Astrocyte (in vitro differentiated cells and primary cell): ENCODE data around the genes HTN3, FDCSP, CABS1, AMTN and GRSF1.

DNA sequence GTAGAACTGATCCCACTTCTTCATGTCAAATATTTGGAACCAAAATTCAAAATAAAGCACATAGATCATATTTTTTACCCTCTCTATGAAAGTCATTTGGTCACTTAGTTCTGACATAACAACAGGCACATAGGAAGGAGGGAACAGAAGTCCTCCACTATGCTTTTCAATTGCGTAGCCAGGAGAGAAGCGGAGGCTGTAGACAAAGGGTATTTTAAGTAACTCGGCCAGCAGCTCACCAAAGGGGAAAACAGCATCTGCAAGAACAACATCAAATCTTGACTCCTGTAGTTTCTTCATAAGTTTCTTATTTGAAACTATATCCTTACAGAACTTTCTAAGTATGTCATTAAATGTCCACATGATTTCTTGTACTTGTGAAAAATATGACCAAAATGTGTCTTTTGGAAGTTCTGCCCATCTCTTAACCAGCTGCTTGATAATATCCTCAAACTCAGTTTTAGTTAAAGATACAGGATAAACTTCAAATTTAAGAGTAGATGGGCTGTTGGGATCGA, 492 bp downstream of the UGT2B4 start:
- PRO-cap: no peak
- RRBS, 2 experiments: no CpG with 5 or more reads among the region's 4 CpGs

DNA sequence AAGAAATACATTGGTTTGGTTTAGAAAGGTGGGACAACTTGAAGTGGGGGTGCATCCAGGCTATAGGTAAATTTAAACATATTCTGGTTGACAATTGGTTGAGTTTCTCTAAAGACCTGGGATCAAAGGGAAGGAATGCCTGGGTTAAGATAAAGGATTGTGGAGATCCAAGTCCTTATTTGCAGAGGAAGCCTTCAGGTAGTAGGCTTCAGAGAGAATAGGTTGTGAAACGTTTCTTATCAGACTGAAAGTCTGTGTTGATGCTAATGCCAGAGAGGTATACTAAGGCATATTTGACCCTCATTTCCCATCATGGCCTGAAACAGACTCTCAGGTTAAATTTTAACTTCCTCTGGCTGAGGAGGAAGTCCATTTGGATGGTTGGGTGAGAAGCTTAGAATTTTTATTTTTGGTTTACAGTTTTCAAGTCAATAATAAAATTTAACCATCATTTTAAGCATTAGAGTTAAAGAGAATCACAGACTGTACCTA, 48.1 kb downstream of the UGT2A2 start:
- PRO-cap: no peak
- RRBS, 2 experiments: no CpG with 5 or more reads among the region's 1 CpG

GRCh38 chr4:70028030-70028564, at the start of gene HTN3:
TSS of gene HTN3 (plus strand) at chr4:70028459.
- PRO-cap: no peak
- RRBS, 2 experiments: no CpG with 5 or more reads among the region's 9 CpGs

DNA sequence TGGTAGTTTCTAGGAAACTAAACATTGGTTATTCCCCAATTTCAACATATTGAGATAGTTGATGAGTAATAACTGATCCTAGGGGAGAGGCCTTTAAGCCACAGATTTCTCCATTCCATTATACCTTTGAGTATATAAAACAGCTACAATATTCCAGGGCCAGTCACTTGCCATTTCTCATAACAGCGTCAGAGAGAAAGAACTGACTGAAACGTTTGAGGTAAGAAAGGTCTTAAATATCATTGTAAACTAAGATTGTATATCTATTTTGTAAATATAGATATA, at the start of gene FDCSP:
TSS of gene FDCSP (plus strand) at position 162 of the 285 bp plus-strand sequence.
- PRO-cap: no peak
- RRBS, 2 experiments: no CpG with 5 or more reads among the region's 2 CpGs

- PRO-cap: no peak
- RRBS, 2 experiments: no CpG with 5 or more reads among the region's 3 CpGs
These were observed at the start of gene CABS1 for GRCh38 chr4:70334841-70335209. TSS of gene CABS1 (plus strand) at chr4:70334981.

DNA sequence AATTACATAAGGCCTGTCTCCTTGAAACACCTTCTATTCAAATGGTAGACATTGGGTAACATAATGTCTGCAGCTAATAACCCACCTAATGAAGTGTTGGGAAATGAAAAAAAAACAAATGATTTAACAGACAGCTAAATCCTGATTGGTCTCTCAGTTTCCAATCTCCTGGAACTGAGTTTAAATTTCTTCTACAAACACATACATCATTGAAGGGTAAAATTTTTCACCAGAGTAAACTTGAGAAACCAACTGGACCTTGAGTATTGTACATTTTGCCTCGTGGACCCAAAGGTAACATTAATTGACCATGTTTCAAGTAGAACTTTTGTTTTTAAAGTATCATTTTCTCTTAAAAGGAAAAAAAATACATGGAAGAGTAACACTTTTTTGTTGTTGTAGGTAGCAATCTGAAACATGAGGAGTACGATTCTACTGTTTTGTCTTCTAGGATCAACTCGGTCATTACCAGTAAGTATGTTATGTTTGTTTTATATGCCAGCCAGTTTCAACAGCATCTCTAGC, at the start of gene AMTN:
TSS of gene AMTN (plus strand) at position 209 of the 525 bp plus-strand sequence.
- PRO-cap: no peak
- RRBS, 2 experiments: no CpG with 5 or more reads among the region's 3 CpGs

DNA sequence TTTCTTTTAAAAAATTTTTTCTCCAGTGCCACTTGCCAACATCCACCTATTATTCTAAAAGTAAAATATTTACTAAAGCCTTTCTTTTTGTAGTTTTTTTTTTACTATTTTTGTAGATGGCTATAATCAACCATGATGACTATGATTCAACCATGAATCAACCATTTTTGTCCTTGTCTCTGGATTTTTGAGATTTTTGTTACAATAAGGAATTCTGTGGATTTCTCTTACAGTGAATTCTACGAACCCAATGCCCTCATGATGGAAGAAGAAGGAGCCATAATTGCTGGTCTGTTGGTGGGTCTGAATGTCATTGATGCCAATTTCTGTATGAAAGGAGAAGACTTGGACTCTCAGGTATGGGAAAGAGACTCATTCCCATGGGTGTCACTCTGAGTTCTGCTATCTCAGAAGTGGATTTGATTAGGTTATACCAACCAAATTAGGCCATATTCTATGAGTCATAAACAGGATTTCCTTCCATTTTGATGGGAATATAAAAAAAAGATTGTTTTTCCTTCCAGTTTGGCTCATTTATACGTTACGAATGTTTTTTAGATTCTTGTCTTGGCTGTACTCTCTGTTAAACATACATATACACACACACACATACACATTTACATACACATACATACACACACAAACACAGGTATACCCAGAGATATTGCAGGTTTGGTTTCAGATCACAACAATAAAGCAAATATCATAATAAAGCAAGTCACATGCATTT, 46.7 kb downstream of the RUFY3 start:
- PRO-cap: no peak
- RRBS, 2 experiments: no CpG with 5 or more reads among the region's 3 CpGs

GRCh38 chr4:70839176-70840147, at the start of gene GRSF1:
TSS of gene GRSF1 (minus strand) at chr4:70839890.
- PRO-cap: bidirectional peak, plus-strand start at chr4:70839546, minus-strand start at chr4:70839247; unidirectional peak, minus-strand start at chr4:70839890
- RRBS, 2 experiments: 2 to 4% methylated on average over 20 of the region's 104 CpGs

DNA sequence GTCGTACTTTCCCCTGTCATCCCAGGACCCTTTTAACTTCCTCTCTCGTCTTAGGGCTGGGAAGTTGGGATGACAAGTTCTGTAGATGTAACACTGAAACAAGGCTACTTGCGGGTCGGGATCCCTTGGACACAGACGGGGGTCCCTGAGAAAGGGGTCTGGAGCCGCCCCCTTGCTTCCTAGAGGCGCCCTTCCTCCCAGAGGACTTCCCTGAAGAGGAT, 734 bp downstream of the MOB1B start:
- PRO-cap: no peak
- RRBS, 2 experiments: no CpG with 5 or more reads among the region's 7 CpGs

GRCh38 chr4:70903214-70903317, 897 bp downstream of the MOB1B start:
- PRO-cap: no peak

- PRO-cap: no peak
- RRBS, 2 experiments: no CpG with 5 or more reads among the region's 19 CpGs
These were observed 65.8 kb downstream of the DCK start for GRCh38 chr4:71059182-71059687.

DNA sequence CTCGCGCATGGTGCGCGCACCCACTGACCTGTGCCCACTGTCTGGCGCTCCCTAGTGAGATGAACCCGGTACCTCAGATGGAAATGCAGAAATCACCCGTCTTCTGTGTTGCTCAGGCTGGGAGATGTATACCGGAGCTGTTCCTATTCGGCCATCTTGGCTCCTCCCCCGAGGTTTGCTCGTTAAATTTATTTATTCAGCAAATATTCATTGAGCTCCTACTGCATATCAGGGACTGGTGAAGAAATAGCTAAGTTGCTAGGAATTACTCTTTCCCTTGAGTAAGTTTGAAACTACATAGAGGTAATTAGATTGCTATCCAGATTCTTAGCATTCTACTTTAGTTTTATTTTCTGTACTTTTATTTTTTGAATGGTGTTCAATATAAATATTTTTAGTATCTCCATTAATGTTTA, 66.2 kb downstream of the DCK start:
- PRO-cap: no peak
- RRBS, 2 experiments: no CpG with 5 or more reads among the region's 11 CpGs

DNA sequence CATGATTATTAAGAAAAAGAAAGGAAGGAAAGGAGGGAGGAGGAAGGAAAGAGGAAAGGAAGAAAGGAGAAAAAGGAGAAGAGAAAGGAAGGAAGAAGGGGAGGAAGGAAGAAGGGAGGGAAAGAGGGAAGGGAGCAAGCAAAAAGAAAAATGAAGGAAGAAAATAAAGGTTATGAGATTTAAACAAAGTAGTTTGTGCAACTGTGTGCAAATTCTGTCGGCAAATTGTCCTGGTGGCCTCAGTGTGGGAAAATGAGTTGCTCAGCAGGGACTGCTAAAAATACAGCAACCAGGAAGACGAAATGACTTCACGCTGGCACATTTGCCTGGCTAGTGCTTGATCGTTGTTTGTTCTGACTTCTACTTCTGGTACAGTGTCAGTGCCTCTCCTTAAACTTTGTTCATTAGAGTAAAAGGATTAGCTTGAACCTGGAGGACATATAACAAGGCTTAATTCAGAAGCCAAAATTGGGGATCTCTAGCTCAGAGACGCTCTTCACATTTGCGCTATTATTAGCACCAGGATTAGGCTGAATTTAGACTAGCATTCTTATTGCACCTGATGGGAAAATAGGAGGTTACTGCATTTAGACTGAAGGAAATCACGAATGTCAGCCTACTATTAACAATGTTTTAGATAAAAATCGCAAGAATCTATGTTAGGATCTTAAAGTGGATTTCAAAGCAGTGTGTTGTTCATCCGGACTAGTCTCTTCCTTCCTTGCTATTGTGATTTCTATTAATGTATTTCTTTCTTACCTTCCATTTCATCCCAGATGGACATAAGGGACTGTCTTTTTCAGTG, 81.3 kb downstream of the DCK start:
- PRO-cap: no peak
- RRBS, 2 experiments: no CpG with 5 or more reads among the region's 9 CpGs

DNA sequence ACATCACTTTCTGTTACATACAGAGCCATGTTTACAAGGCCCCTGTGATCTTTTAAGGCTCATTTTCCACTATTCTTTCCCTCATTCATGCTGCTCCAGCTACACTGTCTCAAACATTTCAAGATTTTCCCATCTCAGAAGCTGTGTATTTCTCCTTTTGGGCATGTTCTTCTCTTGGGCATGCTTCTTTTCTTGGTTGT, 45.8 kb upstream of the SLC4A4 start:
- PRO-cap: no peak

- PRO-cap: no peak
- RRBS, 2 experiments: no CpG with 5 or more reads among the region's 2 CpGs
These were observed 186.1 kb downstream of the SLC4A4 start for GRCh38 chr4:71373067-71373679.

- PRO-cap: no peak
- RRBS, 2 experiments: no CpG with 5 or more reads among the region's 11 CpGs
These were observed 521 bp upstream of the COX18 start for GRCh38 chr4:73070023-73070450.

GRCh38 chr4:73091033-73092369, 22.0 kb upstream of the COX18 start:
- PRO-cap: no peak
- RRBS, 2 experiments: no CpG with 5 or more reads among the region's 12 CpGs

DNA sequence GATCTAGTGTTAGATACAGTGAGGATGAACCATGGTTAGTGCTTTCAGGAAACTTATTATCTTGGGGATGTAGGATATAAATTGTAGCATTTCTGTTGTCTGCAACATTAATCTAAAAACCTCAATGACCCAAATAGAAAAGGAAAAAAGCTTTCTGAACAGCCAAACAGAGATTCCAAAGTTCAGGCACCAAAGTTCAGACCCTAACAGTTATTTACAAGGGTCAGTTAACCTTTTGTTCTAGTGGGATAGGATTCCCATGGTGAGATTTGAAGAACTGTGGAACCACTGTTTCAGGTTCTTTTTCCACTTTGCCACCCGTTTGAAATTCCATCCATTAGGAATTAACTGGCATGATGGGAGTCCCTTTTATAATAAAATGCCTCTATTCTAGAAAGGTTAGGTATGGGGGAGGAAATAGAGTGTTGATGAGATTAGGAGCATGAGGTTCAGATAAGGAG, 6.5 kb upstream of the ALB start:
- PRO-cap: no peak
- RRBS, 2 experiments: no CpG with 5 or more reads among the region's 1 CpG

DNA sequence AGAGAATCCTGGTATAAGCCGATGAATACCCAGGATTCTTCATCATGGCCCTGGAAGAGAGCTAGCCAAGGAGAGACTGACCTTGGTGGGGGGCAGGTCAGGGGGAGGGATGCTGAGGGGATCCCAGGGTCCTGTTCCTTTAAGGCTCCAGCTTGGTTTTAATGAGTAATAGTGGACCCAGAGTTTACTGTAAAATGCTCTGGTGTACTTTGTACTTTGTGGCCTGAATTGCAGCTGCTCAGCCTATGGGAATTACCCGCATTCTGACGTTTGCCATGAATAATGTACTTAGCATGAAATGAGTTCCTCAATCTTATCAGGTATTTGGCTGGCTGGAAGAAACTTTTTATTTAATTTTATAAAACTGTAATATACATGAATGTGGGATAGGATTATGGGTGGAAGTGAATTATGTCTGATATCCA, 16.8 kb downstream of the RASSF6 start:
- PRO-cap: no peak
- RRBS, 2 experiments: no CpG with 5 or more reads among the region's 3 CpGs

DNA sequence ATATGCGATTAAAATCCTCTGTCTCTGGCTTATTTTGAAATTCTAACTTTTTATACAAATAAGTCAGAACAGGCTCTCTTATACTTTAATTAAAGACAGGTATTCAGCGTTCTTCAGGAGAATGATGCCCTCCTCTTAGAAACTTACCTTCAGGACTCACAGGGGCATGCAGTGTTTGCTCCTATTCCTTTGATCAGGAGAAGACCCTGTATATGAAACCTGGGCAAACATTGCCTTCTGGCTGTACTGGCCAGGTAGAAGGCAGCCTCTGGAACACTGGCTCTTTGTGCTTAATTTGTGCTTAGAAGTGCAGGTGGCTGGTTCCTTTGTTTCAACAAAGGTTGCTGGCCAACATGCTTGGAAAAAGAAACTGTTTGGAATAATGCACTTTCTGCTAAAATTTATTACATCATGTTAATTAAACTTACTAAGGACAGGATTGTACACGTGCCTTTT, 11.6 kb downstream of the RASSF6 start:
- PRO-cap: no peak
- RRBS, 2 experiments: no CpG with 5 or more reads among the region's 3 CpGs